ENCODE measurements around the genes TAS2R16, POT1 and FSCN3.

DNA sequence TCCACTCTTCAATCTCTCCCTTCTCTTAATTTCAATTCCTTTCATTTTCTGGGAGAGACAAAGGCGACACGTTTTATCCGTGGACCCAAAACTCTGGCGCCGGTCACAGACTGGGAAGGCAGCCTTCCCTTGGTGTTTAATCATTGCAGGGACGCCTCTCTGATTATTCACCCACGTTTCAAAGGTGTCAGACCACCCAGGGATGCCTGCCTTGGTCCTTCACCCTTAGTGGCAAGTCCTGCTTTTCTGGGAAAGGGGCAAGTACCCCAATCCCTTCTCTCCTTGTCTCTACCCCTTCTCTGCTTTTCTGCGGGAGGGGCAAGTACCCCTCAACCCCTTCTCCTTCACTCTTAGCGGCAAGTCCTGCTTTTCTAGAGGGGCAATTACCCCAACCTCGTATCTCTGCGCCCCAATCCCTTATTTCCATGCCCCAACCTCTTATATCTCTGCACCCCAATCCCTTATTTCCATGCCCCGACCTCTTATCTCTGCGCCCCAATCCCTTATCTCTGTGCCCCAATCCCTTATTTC lies 68.8 kb downstream of the CADPS2 start:
- RRBS = no CpG with 5 or more reads among the region's 13 CpGs

GRCh38 chr7:122995543-122996090 lies at the start of gene TAS2R16:
TAS2R16 (minus strand) TSS chr7:122995700.
- RRBS = no CpG with 5 or more reads among the region's 1 CpG

GRCh38 chr7:123711687-123712586 lies 36.9 kb downstream of the WASL start:
- RRBS = no CpG with 5 or more reads among the region's 1 CpG

DNA sequence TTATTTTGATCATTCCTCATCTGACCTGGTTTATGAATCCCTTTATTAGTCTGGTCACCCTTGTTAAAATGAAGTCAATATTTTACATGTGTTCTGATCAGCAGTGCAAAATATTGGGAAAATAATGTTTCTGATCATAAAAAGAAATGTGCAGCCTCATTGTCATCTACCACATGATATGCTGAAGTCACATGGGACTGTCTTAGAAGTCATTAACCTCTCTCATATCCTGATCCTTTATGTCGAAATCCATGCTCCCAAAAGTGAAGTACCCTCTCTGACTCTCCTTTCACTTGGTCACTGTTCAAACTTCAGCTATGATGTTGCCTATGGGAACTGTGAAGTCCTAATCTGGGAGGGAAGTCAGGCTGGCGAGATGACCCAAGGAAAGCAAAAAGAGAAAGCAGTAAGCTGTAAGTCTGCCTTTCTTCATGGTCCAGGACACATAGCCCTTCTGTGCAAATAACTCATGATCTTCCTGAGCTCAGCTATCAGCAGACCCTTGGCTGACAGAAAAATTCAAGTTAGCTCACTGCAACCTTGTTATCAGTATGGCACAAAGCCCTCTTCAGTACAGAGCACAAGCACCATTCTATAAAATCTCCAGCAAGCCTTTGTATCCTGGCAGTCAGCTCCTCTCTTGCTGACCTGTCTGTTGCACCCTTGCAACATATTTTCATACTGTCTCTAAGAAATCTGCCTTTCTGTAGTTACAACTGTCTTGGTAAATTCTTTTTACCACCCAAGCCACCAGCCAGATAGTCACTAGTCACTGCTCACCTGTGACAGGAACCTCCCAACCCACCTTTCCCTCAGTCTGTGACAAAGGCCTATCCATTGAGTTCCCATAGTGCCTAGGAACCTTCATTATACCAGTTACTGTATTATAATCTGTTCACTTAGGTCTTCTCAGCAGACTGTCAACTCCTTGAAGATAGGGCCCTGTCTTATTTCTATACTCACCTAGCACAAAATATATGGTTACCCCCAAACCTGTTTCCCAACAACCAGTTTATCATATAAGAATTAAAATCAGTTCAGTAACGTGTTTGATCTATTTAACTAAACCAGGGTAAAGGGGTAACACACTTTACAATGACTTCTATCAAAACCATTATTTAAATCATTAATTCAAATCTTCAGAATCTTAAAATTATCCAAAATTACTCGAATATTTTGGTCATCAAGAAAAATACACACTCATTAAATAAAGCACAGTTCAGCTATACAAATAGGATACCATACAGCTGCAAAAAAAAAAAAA lies 29.3 kb downstream of the WASL start:
- RRBS = no CpG with 5 or more reads among the region's 4 CpGs

- RRBS = no CpG with 5 or more reads among the region's 10 CpGs
Measured at GRCh38 chr7:123747588-123748046, 1.2 kb downstream of the WASL start.

DNA sequence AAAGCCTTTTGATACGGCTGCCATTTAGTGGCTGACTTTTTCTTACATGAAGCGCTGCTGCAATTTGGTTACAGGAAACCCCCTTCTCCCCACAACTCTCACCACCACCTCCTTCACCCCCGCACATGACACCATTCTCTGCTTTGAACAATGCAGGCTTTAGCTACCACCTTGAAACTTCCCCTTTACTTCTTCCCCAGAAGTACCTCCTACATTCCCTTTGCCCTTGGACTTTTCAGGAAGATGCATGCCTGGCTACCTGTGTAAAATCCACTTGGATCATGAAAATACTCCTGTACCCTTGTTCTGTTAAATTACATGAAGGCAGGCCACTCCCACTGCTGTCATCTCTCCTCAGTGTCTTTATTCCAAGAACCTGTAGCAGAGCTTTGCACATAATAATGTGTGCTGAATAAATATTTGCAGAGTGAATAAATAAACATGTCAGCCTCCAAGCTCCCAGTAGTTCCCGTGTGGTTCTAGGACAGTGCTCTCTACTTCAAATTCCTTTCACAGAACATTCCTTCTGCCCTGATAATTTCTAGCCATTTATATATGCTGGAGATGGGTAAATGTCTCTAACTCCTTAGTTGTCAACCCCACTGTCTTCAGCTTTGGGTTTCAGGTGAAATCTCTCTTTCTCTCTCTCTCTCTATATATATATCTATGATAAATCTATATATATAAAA lies 20.4 kb upstream of the HYAL4 start:
- RRBS = no CpG with 5 or more reads among the region's 4 CpGs

- RRBS = no CpG with 5 or more reads among the region's 4 CpGs
Measured at GRCh38 chr7:124724219-124724861, 41.3 kb downstream of the GPR37 start.

DNA sequence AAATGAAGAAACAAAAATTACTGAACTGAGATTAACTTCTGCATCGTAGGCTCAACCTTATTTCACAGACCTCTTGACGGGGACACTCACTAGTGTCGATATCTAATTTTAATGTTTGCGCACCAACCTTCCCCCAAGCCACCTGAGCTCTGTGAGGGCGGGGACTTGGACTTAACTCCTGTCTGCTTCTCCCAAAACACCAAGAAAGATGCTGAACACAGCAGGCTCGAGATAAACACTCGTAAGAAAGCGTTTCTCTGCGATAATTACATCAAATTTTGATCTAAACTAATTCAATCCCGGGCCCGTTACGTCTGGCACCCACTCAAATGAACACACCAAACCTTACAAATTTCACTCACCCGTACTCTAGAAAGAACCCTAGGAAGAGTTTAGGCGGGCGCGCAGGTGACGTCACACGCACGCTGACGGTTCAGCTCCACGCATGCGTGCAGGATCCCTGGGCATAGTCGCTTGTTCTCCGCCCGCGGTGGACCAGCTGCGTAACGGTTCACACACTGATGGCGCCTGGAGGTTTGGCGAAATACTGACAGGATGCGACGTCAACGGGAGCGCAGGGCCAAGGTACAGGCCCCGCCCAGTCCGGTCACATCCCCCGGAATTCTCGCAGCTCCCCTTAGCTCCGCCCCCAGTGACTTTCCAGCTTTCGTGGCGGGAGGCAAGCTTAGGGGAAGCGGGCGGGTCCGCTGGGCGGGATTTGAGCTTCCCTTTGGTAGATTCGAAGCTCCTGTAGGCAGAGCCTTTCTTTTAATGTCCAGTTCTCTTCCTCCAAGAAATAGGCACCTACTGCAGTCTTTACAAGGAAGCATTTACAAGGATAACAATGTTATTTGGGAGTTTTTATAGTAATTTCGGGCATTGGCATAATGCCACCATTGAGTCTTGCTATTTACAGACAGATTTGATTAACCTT lies at the start of gene POT1:
Gene POT1 (minus strand): TSS at position 394 of the 934 bp plus-strand sequence.
- RRBS = no CpG with 5 or more reads among the region's 47 CpGs

DNA sequence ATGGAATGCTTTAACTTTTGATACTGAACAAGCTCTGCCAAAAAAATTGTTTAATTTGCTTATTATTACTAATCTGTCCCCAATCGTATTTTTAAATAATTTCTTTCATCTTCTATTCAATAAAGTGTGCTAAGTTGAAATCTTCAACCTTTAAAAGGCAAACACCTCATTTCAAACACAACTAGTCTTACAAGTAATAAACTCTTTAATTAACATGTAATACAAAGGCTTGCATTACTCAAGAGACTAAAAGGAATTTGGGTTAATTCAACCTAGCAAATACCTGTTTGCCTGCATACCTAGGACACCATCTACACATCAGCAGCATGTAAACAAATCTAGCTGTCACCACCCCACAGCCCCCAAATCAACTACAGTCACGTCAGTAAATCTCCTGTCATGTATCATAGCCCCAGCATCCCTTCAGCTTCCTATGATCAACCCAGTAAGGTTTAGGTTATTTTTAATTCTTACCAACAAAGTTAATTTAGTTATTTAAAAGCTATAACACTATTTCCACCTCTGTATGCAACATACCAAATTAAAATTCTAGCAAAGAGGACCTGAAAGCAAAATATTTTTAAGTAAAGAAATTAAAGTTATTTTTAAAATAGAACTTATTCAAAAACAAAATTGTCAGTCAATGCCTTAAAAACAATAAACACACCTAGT lies 33.5 kb downstream of the ZNF800 start:
- RRBS = no CpG with 5 or more reads among the region's 2 CpGs

- RRBS = no CpG with 5 or more reads among the region's 1 CpG
Measured at GRCh38 chr7:127368983-127370157, 23.1 kb downstream of the ZNF800 start.

GRCh38 chr7:127588591-127589486 lies 628 bp downstream of the ARF5 start:
- RRBS = 1% methylated on average over 12 of the region's 55 CpGs

DNA sequence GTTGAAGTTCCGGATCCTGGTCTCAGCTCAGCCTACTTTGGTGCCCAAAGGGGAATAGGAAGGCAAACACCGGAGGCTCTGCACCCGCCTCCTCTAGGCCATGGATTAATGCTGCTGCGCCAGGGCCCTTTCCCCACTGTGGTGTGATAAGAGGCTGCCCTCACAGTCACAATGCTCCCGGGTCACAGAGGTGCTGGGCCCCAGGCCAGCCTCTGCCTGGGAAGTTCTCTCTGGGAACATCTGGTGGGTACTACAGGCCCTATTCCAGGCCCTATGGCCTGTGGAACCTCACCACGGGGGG lies at the start of gene FSCN3:
Gene FSCN3 (plus strand): TSS at position 227 of the 301 bp plus-strand sequence.
- RRBS = 71% methylated on average over 4 of the region's 6 CpGs

- RRBS = no CpG with 5 or more reads among the region's 5 CpGs
Measured at GRCh38 chr7:127703113-127703474, 51.1 kb downstream of the SND1 start.

- RRBS = no CpG with 5 or more reads among the region's 10 CpGs
Measured at GRCh38 chr7:127976577-127977304, 54.5 kb downstream of the LRRC4 start.

GRCh38 chr7:128031993-128032740 lies 930 bp upstream of the LRRC4 start:
- RRBS = 6% methylated on average over 54 of the region's 93 CpGs

DNA sequence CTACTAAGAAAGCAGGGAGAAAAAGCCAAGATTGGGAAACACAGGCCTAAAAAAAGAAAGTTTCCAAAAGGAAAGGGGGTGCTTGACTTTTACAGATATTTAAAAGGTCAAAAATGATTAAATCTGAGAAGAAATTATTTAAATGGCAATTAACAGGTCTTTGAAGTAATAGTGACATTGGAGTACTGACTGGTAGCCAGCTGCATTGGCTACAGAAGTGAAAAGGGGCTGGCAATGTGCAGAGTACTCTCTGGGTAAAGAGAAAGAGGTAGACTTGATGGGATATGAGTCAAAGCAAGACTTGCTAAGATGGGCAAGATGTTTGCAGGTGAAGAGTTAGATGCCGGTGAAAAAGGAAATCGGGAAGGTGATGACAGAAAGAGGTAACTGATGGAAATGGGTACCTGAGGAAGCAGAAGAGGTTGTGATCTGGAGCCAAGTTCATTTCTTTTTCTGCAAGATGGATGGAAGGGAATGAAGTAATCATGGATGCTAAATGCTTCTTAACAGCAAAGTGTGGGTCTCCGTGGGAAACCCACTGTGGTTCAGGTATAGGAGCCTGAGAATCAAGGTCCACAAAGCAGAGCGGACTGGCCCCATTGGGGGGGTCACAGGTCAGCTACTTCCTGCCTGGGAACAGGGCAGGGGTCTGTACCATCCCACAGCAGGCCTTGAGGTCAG lies 33.7 kb upstream of the LRRC4 start:
- RRBS = no CpG with 5 or more reads among the region's 4 CpGs

DNA sequence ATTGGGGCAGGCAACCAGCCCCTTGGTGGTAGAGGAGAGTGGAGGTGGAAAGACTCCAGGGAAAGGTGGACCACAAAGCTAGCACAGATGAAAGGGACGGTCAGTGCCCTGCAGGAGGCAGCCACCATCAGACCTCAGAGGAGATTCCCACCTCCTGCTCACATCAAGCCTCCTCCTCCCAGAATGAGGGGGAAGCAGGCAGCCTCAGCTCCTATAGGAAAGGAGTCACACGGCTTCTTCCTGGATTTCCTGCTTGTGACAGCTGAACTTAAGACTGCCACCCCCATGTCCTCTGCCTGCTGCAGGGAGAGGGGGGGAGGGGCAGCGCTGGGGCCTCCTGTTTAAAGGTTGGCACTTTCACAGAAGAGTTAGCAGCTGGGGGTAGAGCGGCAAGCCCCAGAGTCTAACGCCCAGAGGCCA lies 44.4 kb upstream of the LRRC4 start:
- RRBS = no CpG with 5 or more reads among the region's 5 CpGs

DNA sequence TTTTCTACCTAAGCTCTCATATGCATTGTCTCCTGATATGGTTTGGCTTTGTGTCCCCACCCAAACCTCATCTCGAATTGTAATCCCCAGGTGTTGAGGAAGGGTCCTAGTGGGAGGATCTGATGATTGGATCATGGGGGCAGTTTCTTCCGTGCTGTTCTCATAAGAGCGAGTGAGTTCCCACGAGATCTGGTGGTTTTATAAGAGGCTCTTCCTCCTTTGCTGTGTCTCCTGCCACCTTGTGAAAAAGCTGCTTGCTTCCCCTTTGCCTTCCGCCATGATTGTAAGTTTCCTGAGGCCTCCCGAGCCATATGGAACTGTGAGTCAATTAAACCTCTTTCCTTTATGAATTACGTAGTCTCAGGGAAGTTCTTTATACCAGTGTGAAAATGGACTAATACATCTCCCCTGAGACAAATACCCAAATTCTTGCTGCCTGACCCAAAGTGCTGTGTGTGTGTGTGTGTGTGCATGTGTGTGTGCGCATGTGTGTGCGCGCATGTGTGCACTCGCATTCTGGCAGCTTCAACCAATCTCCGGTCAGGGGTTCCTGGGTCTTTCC lies 98.0 kb upstream of the LRRC4 start:
- RRBS = no CpG with 5 or more reads among the region's 12 CpGs

- RRBS = no CpG with 5 or more reads among the region's 18 CpGs
Measured at GRCh38 chr7:128266849-128267809, 26.1 kb downstream of the LEP start.

DNA sequence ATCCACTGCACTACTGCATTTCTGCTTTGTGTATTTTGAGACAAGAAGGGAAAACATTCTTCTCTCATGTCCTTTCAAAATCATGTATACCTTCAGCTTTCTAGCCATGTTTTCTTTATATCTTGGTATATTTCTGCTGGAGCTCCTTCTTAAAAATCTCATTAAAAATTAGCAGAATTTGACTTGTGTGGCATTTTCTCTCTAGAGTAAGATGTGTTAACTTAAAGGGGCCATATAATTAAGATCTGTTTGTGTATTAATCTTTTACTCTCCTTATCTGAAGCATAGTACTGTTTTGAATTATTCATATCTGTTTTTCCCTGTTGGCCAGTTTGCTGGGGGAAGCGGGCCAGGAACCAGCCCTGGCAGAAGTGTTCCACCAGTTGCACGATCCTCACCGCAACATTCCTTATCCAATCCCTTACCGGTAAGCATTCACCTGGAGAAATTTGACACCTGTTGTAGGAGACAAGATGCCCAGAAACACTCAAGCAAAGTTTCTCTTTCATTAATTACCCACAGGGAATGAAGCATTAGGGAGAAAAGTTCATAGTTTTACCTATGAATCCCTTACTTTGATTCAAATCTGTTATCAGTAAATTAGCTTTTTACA lies 92.3 kb upstream of the GARIN1A start:
- RRBS = no CpG with 5 or more reads among the region's 4 CpGs